ENCODE results near the gene BEND3.

DNA sequence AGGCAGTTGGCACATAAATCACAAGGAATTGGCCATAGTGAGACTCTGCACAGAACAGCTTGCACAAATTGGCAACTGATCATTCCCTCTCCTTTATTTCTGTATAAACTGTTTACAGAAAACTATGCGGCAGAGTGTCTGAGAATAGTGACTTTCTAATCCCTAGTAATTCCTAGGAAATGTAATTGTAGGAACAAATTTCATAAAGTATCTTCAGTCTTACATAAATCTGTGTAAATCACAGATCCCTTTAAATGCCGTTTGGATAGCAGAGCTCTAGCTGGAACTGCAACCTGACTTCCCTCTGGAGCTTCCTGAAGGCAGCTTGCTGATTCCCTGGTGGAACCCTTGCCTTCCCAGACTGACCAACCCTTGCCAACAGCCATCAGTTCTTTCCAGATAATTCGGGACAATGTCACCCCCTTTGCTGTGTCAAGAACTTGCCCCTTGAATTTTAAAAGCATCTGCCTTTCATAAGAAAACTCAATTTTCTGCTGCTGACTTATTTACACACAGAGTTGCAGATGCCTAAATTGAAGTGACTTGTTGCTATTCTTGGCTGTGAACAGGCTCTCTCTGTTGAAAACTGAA is 201.4 kb upstream of the PREP start:
- RRBS, 2 experiments = no CpG with 5 or more reads among the region's 3 CpGs

GRCh38 chr6:105786579-105786942 is 299.6 kb upstream of the PRDM1 start:
- RRBS, 2 experiments = no CpG with 5 or more reads among the region's 4 CpGs

GRCh38 chr6:105895933-105896698 is 190.0 kb upstream of the PRDM1 start:
- RRBS, 2 experiments = no CpG with 5 or more reads among the region's 11 CpGs

DNA sequence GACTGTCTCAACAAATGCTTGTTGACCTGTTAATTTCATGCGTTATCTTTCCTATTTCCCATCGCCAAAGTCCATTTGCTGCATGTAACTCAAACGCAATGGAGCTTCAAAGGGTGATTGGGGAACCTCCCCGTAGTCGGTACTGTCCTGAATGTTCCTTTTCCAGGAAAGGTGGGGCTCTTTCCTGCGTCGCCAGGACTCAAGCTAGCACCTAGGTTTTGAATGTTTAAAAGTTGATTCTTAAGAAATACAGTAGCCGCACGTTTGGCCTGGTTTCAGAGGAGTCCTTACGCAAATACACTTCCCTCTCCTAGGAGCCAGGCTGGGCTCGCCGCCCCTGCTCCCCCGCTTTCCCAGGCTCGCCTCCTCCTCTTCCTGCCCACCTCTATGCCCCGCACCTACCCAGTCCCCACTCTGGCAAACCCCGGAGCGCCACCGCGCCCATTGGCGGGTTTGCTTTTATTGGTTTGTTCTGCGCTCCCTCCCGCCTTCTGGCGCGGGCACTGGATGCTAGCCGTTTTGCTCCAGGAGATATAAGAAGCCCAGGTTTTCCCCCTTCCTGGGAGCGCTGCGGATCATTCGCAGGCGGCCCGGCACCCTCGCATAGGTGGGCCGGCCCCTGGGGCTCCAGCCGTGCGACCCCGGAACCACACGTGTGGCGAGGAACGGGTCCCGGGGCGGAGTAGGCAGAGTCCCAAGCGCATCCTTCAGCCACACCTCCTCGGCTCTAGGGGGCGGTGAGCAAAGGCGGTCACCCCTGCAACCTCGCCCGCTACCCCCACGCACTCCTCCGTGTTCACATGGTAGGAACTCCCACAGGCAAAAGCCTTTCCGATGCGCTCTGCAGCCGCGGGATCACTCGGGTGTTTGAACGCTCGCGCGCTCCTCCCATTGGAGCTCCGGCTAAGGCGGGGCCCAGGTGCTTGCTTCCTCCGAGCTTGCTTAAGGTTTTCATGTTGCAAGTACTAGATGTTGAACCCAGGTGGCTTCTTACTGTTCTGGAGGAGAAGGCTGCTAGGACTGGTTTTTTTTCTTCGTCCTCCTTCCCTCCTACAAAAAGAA is 119.0 kb downstream of the RTN4IP1 start:
- RRBS, 2 experiments = no CpG with 5 or more reads among the region's 61 CpGs

DNA sequence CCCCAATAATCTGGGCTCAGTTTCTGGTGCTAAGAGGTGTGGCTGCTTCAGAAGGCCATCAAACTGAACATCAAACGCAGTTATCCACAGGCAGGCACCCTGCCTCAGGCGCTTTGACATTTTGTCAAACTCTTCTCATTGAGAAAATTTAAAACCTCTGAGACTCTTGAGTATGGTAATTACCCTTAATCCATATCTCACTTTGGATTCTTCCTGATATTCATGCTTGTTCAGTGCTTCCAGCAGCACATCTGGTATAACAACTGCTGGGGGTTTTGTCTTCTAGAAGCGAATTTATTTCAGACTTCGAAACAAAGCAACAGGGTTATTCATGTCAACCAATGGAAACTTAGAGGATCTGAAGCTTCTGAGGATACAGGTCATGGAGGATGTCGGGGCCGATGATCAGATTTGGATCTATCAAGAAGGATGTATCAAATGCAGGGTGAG is 68.2 kb downstream of the RTN4IP1 start:
- RRBS, 2 experiments = no CpG with 5 or more reads among the region's 6 CpGs

GRCh38 chr6:106575177-106575376 is 54.2 kb downstream of the RTN4IP1 start:
- RRBS, 2 experiments = no CpG with 5 or more reads among the region's 7 CpGs

GRCh38 chr6:106626066-106626922 is 3.0 kb downstream of the RTN4IP1 start:
- RRBS, 2 experiments = no CpG with 5 or more reads among the region's 4 CpGs

DNA sequence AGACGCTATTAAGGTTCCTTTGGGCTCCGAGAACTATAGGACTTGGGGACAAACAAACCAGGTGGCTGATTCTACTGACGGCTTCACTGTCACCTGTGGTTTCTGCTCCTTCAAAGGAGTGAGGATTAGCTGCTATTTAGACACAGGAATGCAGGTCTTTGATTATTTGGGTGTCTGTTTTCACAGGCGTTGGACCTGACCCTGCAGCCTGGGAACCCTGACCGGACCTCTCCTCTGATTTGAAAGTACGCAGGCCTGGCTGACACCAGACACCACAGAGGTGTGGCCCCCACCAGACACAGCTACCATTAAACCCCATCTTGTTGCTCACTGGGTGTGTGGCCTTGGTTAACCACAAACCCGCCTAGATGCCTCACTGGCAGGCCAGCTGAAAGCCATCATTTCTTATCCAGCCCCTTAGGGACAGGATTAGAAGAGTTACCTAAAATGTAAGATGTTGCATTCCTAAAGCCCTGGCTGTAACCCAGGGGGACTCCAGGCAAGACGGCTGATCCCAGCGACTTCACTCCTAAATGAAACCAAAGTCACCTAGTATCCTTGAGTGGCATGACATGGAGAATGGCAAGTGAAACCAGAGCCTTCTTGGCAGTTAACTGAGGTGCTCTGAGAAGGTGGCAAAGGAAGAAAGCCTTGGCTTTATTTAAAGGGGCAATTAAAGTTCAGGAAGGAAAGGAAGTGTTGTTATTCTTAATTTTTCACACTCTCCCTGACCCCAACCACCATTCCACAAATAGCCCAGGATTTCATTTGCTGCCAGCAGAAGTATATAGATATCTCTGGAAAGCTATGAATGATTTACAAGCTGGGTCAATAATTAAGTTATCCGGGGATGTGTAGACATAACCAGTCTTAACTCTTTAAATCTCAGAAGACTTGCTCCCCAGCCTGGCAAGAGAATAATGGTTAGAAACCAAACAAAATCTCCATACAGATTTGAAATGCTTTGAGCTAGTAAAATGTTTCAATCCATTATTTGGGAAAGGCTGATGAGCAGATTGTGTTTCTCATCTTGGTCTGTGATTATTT is 169.9 kb downstream of the QRSL1 start:
- RRBS, 2 experiments = no CpG with 5 or more reads among the region's 10 CpGs

DNA sequence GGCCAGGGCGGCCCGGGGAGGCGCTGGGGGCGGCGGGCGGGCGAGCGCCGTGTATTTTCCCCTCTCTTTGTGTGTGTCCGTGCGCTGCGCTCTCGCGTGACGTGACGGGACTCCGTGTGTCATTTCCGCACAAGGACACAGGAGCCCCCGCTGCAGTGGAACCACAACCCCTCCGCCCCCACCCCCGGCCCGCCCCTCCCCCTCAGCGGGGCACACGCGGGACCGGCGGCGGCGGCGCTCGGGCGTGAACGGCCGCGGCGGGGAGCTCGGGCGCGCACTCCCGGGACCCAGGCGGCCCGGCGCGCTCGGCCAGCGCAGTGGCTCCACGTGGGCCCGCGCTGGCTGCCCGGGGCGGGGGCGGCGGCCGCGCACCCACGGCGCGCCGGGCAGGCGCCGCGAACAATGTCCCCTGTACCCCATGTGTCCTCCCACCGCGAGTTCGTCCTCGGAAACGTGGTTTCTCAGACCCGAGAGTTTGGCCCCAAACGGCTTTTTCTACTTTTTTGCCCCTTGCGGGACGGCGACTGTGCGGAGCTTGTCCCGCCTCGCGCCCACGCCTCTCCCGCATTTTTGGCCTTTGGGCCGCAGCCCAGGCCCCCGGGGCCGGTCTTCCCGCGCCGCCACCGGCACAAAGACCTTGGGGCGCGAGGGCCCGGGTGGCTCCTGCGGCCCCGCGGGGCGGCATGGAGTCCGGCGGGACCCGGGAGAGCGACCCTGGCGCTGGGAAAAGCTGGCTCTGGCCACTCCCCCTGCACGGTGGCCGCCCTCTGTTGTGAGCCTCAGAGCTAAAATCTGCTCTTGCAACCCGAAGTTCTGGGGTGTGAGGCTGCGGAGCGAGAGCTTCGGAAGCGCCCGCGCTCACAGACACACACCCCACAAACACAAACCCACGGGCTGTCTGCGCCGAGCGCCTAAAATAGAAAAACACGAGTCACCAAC is at the start of gene BEND3:
TSS of gene BEND3 (minus strand) at position 319 of the 939 bp plus-strand sequence.
- RRBS, 2 experiments = 1% methylated on average over 46 of the region's 111 CpGs

DNA sequence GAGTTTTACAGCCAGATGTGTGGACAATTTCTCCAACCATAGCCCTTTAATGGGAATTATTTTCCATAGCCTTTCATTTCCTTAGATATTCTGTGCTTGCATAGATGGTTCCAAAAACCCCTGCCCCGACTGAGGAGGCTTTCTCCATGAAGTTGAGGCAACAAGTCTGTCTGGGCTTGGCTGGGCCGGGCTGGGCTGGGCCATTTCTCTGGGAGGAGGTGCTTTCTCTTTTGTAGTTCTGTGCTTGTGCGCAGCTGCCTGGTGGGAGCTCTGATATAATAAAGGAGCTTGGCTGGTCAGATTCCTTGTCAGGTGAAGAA is 71.4 kb downstream of the SOBP start:
- RRBS, 2 experiments = no CpG with 5 or more reads among the region's 3 CpGs

GRCh38 chr6:107704256-107705049 is 119.7 kb downstream of the SCML4 start:
- RRBS, 2 experiments = no CpG with 5 or more reads among the region's 10 CpGs

GRCh38 chr6:107736734-107737449 is 87.2 kb downstream of the SCML4 start:
- RRBS, 2 experiments = no CpG with 5 or more reads among the region's 7 CpGs

GRCh38 chr6:107902786-107903052 is 55.3 kb downstream of the SEC63 start:
- RRBS, 2 experiments = no CpG with 5 or more reads among the region's 3 CpGs

GRCh38 chr6:107939063-107939428 is 19.0 kb downstream of the SEC63 start:
- RRBS, 2 experiments = no CpG with 5 or more reads among the region's 4 CpGs

DNA sequence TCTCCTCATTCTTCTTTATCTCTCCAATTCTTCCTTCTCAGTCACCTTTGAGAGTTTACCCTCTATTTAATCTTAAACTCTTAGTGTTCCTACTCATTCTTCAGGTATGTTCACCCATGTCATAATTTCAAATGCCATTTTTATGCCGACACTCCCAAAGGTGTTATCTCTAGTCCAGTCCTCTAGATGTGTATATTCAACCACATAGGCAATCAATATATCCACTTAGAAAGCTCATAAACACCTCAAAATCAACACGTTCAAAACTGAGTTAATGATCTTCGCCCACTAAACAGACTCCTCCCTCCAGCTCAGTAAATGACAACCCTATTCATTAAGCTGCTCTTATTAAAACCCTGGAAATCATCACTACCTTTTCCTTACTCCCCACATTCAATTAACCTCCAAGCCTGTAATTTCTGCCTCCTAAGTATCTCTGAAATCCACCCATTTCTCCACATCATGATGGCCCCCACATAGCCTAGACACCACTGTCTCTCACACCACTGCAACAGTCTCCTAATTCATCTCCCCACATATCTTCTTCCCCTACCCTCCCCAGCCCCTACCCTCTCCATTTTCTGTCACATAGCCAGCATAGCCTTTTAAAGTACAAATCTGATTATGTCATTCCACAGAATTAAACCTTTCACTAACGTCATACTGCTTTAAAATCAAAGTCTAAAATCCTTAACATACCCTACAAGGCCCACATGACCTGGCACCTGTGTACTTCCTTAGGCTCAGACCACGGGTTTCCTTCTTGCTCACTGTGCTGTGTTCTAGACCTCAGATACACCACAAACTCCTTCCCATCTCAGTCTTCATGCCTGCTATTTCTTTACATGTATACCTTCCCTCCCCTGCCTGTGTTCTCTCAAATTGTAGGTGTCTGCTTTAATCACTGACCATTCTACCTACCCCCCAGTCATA is 6.1 kb downstream of the OSTM1 start:
- RRBS, 2 experiments = no CpG with 5 or more reads among the region's 5 CpGs

GRCh38 chr6:108117705-108118258 is 43.2 kb upstream of the OSTM1 start:
- RRBS, 2 experiments = 1% methylated on average over 22 to 23 of the region's 55 CpGs

- RRBS, 2 experiments = no CpG with 5 or more reads among the region's 9 CpGs
Measured at GRCh38 chr6:108200621-108201092, 34.8 kb downstream of the NR2E1 start.

GRCh38 chr6:108411667-108412510 is 117.0 kb downstream of the AFG1L start:
- RRBS, 2 experiments = no CpG with 5 or more reads among the region's 11 CpGs

DNA sequence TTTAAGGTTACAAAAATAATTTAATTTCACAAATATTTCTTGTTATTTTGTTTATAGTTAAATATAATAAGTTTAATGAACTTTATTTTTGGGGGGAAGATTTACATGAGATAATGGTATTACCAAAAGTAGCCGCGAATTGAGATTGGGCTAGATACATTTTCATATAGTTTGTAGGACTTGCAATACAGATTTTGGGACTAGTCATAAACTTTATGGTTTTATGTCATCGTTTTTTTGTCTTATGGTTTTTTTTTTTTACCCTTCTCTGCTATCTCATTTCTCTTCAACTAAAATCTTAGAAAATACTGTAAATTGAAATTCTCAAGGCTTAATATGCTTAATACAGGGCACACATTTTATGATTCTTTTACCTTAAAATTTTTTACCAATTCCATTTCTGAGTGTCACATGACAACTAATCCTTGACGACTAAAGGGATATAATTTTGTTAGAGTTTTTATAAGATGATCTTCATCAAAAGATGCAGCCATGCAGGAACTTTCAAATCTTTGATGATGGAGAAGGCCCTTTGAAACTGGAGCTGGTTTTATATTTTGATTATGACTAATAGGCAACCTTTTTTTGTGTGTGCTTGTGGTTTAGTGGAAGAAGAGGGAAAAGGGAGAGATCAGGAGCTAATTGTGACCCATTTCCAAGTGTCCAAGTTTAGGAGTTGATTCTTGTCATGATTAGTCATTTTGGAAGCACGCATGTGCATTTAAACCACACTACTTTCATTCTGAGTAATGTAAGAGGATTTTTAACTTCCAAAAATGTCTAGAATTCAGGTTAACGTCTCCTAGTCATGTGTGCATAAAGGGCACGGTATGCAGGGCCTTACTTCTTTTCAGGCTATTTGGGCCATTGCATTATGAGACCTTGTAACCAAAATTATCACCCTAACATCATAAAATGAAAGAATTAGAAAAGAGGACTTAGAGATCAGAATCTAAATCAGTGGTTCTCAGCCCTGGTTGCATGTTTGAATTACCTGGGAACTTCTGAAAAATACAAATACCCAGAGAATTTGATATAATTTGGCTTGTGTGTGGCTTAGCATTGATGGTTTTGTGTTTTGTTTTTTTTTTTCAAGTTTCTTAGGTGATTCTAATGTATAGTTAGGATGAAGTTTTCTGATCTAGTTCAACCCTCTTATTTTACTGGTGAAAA is 3.4 kb downstream of the FOXO3 start:
- RRBS, 2 experiments = no CpG with 5 or more reads among the region's 7 CpGs

DNA sequence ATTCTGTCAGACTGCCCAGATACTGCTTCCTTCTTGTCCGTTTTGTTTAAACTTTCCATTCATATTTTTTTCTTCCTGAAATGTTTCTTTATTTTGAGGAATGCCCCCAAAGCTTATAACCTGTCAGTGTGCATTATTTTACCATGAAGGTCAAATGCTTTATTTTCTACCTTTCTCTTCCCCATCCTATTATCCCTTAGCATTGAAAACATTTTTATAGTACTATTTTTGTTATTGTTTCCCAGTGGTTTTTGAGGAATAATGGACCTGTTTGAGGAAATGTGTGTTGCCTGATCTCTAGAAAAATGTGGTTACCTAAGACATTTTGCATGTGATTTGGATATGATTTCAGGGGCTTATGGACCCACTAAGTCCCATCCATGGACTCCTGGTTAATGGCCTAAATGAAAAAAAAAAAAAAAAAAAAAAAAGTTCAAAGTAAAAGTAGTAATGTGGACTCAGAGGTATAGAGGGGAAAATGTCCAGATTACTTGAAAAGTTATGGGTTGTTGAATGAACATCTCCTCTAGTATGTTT is 35.3 kb downstream of the FOXO3 start:
- RRBS, 2 experiments = no CpG with 5 or more reads among the region's 1 CpG